Mesangial cell (primary cell): ENCODE measurements around a stretch of chr22.

DNA sequence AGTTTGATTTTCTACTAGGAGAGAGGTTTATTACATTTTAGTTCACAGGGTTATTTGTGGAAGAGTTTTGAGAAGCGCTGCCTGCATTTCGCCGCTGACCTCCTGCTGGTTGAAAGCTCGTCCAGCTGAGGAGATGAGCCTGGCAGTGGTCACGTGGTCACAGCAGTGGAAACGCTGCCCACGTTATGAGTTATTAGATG, 349.1 kb downstream of the TBC1D22A start:
- RAMPAGE, long total RNA: no peak

DNA sequence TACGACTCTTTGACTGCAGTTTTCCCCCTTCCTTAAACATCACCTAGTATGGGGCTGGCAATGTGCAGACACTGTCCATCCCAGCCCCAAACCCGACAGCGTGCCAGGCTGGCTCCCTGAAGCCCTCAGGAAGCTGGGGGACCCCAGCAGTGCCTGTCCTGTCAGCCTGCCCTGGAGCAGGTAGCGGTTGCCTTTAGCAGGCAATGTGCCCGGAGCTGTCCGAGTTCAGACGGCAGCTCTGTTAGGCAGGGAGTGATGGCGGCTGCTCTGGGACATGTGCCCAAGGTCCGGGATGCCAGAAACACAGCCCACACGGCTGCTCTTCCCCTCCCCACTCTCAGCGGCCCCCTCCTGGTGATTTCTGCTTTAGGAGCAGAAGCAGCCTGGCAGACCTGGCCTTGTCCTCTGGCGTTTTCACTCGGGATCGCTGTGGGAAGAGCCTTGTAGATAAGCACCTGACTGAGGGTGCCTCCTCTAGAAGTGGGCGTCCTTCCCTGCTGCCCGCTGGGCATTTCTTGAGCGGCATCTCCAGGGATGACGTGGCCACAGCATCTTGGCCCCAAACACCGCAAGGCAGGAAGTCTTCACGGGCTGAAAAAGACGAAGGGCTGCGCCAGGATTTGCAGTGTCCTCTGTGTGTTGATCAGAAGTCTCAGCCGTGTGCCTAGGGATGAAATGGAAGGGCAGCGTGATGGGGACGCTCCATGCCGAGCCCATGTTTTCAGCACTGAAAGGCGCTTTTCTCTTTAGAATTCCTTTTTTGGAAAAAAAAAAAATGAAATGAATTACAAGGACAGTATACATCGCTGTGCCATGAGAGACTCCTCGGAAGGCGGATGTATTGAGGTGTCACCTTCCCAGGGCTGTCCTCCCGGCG, 392.2 kb downstream of the TBC1D22A start:
- RAMPAGE, long total RNA: no peak

DNA sequence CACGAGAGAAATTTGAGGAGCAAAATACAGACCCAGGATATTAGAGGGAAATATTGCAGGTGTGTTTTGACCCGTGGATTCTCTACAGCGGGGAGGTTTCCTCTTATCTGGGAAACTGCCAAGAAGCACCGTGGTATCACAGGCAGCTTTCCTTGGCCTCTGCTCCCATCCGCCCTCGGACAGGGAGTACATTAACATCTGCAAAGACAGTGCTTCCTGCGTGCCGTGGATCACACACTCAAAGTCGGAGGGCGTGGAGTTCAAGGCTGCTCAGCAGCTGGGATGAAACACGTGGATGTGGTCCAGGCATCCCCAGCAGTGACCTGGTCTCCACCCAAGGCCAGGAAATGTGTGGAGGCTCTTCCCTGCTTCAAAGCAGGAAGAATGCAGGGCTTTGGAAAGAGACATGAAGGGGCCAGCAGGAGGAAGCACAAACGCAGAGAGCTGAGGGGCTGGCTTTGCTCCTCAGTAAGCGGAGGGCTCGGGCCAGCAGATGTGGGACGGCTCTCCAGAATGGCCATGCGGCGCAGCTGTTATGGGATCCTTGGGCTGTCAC, 437.8 kb downstream of the TBC1D22A start:
- RAMPAGE, long total RNA: no peak

DNA sequence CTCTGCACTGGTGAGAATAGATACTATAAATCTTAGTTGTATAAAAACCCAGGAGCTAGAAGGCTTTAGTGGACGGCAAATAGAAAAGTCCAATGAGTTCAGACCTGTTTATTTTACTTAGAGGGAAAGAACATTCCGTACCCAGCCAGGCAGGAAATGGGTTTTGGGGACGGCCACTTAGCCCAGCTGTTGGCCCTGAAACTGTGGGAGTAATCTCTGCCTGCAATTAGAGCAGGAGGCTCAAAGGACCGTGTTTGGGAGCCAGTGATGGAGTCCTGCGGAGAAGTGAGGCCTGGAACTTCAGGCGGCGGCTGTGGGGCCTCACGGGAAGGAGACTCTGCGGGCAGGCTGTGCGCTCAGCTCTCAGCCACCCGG, 530.1 kb downstream of the TBC1D22A start:
- RAMPAGE, long total RNA: no peak

GRCh38 chr22:47883433-47883882, 605.9 kb upstream of the TAFA5 start:
- RAMPAGE, long total RNA: no peak

- RAMPAGE, long total RNA: no peak
These were observed 416.7 kb upstream of the TAFA5 start for GRCh38 chr22:48072722-48073037.

DNA sequence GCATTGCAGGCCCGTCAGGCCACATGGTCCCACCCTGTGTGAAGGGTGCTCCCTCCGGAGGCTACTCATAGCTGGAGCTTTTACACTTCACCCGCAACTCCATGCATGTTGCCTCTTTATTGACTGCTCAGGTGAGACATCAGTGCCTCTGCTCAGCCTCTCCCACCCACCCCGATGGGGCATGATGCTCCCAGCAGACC, 225.9 kb upstream of the TAFA5 start:
- RAMPAGE, long total RNA: no peak

GRCh38 chr22:48277054-48277519, 212.3 kb upstream of the TAFA5 start:
- RAMPAGE, long total RNA: no peak

- RAMPAGE, long total RNA: no peak
These were observed 685 bp downstream of the TAFA5 start for GRCh38 chr22:48489912-48490563.

GRCh38 chr22:48517530-48518116, 28.3 kb downstream of the TAFA5 start:
- RAMPAGE, long total RNA: no peak

GRCh38 chr22:48561494-48561945, 72.2 kb downstream of the TAFA5 start:
- RAMPAGE, long total RNA: no peak

DNA sequence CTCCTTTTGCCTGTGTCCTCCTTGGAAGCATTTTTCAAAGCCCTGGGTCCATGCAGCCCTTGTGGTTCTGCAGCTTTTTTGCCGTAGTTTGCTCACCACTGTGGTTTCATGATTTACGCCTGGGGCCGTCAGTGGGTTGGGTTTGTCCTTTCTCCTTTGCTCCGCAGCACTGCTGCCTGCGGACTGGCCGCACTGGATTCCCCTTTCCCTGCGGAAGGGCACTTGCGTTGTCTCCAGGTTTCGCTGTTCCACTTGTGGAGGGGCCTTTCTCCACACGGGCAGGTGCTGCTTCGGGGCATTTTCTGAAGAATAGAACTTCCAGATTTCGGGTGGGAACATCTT, 77.4 kb downstream of the TAFA5 start:
- RAMPAGE, long total RNA: no peak

DNA sequence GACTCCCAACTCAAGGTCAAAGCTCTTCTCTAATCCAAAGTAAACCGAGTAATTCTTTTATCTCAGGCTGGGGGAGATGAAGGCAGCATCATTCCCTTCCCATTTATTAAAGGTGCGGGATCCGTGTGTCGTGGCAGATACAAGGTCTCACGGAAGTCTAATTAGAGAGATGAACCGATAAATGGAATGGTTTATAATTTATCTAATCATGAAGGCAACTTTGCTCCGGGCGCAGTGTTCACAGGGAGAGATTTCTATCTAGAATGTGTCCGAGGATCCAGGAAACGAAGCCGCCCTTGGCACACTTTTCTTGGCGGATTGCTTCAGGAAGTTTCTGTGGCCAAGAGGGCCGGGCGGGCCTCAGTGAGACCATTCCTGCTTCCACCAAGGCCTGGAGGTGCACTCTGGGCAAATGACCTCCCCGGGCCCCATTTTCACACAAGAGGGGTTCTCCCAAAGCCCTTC, 526.9 kb downstream of the TAFA5 start:
- RAMPAGE, long total RNA: no peak

DNA sequence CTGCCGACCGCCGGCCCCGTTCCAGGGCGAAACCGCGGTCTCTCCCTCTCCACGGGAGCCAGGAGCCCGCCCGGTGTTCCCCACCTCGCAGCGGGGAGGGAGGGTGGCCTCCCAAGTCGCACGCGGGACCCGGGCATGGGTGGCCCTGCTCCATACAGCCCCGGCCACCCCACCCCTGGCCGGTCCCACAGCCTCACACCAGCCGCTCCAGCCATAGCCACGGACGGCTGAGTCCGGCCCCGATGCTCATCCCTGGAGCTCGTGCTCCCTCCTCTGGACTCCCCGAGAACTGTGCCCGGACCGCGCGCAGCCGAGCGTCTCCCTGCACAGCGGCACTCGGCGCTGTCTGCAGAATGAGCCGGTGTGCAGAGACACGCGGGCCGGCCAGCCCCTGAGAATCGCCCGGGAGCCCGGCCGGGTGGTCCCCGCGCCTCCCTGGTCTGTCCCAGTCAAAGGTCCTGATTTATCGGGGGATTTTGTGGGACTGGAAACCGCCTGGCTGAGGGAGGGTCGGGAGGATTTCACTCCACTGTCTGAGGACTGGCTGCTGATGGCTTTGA, 102.8 kb downstream of the BRD1 start:
- RAMPAGE, long total RNA: no peak

DNA sequence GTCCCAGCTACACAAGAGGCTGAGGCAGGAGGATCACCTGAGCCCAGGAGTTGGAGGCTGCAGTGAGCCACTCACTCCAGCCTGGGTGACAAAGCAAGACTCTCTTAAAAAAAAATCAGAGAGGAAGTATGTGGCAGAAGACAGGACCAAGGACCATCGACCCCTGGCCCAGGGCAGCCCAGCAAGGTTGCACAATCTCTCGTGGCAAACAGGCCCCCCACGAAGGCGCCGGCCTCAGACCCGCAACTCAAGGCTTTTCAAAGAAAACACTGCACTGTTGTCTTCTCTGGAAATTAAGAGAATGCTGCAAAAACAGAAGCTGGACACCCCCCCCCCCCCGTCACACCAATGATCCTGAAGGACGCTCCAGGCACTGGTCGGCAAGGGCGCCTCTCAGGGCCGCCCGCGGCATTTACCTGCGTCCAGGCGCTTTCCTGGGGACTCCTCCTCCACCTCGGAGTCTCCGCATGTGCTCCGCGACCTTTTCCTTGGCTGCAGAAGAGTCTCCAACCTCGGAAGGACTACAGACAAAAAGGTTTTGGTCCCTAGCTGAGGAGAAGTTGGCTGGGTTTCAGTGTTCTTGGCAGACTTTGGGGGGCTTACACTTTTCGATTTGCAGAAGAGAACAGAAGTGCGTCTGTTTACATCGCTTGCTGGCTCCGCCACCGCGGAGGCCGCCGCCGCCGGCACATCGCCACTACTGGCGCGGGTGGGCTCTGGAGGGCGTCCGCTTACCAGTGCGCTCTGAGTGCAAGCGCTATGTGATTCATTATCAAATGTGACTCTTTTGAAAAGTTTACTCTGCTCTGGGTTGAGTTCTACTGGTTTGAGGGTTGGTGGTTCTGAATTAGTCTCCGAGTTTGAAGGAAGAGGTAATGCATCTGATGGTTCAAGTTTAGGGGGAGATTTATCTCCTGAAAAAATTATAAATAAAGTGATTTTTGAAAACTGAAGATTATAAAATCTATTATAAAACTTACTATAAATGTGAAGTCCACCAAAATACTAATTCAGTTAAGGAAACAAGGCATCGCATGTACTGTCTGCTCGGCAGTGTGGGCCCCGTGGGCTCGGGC, 40.4 kb downstream of the BRD1 start:
- RAMPAGE, long total RNA: no peak

DNA sequence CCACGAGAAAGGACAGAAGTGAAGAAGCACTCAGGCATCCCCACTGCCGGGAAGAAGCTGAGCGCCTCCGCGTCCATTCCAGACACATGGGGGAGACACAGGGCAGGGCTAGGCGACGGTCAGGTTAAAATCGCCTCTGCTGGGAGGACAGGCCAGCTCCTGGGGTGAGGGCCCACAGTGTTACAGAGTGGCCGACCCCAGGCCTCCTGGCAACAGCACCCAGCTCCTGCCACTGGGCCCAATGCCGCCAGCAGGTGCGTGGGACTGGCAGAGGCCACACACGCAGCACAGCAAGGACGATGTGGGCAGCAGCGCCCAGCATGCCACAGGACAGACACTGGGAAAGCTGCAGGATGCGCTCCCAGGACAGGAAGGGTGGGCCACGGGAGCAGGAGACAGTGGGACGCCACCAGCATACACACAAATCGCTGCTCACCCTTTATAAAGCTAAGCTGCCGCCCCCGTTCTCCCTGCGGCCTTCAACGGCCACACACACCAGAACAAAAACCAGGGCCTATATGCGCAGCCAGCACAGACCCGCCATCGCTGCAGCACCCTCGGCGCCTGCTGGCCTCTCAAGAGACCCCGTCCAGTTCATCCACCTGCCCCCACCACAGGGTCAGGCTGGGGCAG, 26.8 kb downstream of the BRD1 start:
- RAMPAGE, long total RNA: no peak

- RAMPAGE, long total RNA: no peak
These were observed 14.3 kb downstream of the ZBED4 start for GRCh38 chr22:49867740-49868528.

DNA sequence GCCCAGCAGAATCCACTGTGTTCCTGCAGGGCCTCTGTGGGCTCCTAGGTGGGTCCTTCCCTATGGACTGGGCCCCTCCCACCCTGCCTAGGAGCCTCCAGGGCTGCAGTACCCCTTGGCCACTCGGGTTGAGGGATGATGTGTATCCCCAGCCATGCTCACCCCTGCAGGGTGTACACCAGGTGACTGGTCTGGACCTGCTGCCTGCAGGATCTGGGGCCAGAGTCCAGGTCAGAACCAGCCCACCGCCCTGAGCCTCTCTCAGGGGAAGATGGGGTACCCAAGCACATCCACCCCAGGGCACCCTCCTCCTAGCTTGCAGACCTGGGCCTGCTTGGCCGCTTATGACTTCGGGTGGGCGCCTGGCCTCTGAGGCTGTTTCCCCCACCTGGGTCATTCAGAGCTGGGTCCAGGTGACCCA, 5.7 kb downstream of the PIM3 start:
- RAMPAGE, long total RNA: no peak

GRCh38 chr22:50115590-50115998, 25.8 kb downstream of the MOV10L1 start:
- RAMPAGE, long total RNA: no peak

GRCh38 chr22:50119647-50120342, 30.0 kb downstream of the MOV10L1 start:
- RAMPAGE, long total RNA: no peak